ENCODE measurements around the gene WDR27.

GRCh38 chr6:168158666-168159097, 79.7 kb upstream of the FRMD1 start:
- RRBS: 33% methylated on average over 3 of the region's 8 CpGs

DNA sequence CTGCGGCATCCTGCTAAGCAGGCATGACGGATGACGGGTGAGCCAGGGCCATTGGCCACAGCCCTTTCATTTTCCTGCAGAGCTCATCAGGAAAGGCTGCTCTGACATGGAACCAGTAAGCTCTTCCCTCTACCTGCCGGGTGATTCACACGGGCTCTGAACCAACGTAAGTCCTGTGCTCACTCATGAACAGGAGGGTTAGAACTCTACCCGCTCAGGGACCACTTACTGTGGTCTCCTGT, 112.6 kb downstream of the DACT2 start:
- RRBS: no CpG with 5 or more reads among the region's 7 CpGs

GRCh38 chr6:168273730-168274825, 45.5 kb downstream of the DACT2 start:
- RRBS: 55% methylated on average over 3 of the region's 27 CpGs

DNA sequence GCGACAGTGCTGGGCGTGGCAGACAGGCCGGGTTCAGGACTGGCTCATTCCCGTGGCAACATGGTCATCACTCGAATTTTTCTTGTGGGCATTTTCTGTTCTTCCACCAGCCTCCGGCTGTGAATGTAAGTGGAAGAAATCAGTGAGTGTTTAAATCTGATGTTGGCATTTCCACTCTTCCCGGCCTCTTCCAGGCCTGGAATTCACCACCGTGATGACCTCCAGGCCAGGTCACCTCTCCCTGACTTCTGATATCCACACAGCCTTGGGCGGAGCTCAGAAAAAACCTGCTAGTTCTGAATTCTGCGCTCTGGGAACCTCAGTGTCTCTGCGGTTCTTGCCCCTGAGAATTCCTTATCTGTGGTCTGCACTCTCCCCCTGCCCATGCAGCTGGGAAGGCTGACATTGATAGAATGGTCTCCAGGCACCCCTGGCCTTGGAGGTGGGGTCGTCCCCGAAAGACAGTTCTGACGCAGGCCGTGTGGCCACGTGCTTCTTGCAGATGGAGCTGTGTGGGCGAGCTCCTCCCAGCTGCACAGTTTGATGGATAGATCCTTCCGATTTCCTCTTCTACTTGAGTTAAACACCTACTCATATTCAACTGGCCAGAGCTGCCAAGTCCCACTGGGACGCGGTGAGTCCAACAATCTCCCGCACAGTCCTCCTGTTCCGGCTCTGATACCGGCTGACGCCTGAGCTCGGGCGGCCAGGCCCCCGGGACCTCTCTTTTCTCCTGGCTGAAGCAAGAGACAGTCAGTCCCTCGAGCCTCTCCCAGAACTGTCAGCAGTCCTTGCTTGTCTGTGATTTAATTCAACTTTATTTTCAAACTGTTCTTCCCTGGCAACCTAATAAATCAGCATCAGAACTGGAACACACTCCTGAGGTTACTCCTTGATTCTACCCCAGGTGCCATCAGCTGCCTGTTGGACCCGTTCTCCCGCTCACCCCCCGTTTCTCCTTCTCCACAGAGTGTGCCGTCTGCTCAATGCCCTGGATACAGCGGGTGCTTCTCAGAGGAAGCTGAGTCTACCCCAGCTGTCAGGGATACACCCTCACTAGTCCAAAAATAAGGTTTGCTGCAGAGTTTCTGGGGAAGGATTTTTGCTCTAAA, 57.9 kb upstream of the DACT2 start:
- RRBS: 45% methylated on average over 6 of the region's 33 CpGs

DNA sequence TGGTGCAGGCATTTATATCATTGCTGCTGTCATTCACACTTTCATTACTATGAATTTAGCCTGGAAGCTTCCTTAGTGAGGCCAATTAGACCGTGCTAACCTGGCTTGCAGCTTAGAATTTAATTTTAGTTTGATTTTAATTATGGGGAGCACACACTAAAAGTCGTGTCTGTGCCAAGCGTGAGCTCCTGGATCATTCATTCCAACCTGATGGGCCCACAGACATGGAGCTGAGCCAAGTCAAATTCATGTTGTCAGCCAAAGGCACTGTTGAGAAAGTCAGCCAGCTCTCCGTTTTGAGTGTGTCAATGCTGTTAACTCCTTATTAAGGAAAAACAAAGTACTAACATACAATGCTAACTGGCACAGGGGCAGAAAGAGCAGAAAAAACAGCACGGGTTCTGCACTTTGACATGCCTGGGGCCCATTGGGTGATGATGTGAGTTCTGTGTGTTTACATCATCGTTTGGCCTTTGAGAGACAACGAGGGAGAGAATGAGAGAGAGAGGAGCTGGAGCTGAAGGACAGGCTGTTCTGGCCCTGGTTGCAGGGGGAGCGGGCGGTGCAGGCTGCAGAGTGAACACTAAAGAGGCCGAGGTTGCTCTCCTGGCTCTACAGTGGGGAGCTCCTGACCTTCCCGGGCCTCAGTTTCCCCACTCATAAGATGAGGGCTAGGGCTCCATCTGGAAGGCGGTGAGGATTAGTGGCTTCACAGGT, 85.8 kb downstream of the SMOC2 start:
- RRBS: no CpG with 5 or more reads among the region's 12 CpGs

DNA sequence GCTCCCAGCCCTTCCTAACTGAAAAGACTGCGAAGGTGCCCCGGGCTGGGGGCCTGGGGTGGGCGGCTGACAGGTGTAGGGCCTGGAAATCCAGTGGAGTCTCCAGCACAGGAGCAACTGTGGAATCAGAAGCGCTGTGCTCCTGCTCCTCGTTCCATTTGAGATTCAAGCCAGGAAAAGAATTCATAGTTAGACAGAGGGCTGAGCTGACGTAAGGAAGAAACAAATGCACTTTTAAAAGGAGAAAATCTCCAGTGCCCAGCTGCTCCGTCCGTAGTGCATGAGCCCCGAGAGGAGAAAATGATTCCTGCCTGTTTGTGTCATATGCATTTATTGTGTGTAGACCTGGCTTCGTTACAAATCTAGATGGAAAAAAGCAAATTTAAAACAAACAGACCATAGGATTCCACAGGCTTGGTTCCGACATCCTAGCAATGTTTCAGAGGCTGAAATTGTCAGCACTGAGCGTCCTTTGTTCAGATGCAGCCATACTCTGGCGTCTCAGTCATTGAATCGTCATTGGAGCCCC, 197.7 kb downstream of the SMOC2 start:
- RRBS: 29% methylated on average over 2 of the region's 14 CpGs

GRCh38 chr6:168648170-168648636, 207.2 kb downstream of the SMOC2 start:
- RRBS: no CpG with 5 or more reads among the region's 15 CpGs

DNA sequence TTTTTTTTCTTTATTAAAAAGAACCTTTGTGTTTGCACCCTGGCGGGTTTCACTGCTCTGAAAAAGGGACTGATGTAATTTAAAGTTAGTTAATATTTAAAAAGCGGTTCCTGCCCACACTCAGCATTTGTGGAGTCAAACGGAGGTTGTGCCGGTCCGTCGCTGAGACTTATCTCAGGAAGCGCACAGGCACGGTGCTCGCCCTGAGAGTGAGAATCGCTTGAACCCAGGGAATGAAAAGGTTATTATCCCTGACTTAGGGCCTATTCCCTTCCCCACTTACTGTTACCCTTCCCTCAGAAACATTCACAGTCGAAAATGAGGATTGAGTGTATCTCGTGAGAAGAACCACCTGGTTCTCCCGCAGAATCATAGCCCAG, 366.6 kb downstream of the THBS2 start:
- RRBS: no CpG with 5 or more reads among the region's 13 CpGs

DNA sequence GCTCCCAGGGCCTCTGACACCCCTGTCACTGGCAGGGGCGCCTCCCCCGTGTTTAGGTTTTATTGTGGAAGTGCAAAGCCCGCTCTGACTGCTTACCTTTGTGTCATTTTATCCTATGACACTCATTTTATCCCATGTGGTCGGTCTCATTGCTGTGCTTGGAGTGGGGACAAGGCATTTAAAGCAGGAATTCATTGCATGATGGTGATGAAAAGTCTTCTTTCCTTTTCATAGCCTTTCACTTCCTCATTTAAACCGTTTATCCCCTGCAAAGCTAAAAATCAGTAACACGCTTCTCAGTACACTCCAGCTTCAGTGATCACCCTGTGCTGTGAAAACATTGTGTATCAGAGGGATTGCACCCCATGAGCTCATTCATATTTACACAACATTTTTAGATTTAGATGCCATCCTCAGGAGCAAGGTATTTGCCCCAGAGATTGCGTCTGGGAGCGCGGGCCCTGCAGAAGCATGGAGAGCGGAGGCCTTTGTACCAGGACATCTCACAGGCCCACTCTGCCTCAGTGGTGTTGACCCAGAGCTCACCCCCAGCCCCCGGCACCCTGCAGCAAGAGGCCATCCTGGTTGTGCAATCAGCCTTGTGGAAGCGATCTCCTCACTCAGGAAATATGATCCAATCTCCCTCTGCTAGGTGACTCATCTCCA, 38.7 kb upstream of the THBS2 start:
- RRBS: no CpG with 5 or more reads among the region's 12 CpGs

GRCh38 chr6:169371325-169371918, 117.8 kb upstream of the THBS2 start:
- RRBS: no CpG with 5 or more reads among the region's 11 CpGs

DNA sequence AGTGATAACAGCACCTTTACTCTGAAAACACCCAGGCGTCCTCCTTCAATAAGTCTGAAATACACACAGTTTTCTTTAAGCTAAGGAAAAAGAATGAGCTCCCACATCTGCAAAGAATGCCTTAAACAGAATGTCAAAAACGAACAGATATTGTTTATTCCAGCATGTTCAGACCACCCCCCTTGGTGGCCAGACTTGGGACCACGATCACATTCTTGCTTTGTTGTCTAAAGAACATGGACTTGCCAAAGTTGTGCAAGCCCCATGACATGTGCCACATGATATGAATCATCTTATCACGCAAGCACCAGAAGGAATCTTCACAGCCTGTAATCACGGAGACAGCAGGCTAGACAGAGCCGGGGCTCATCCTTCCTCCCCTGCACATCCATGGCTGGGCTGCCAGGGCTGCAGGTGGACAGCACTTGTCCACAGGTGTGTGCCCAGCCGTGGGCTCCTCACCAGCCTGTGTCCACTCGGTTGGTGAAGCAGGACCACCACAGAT, 200.9 kb upstream of the THBS2 start:
- RRBS: no CpG with 5 or more reads among the region's 8 CpGs

- RRBS: no CpG with 5 or more reads among the region's 27 CpGs
Observed at GRCh38 chr6:169701856-169702093, at the start of gene WDR27. WDR27 (minus strand) TSS chr6:169702029.

DNA sequence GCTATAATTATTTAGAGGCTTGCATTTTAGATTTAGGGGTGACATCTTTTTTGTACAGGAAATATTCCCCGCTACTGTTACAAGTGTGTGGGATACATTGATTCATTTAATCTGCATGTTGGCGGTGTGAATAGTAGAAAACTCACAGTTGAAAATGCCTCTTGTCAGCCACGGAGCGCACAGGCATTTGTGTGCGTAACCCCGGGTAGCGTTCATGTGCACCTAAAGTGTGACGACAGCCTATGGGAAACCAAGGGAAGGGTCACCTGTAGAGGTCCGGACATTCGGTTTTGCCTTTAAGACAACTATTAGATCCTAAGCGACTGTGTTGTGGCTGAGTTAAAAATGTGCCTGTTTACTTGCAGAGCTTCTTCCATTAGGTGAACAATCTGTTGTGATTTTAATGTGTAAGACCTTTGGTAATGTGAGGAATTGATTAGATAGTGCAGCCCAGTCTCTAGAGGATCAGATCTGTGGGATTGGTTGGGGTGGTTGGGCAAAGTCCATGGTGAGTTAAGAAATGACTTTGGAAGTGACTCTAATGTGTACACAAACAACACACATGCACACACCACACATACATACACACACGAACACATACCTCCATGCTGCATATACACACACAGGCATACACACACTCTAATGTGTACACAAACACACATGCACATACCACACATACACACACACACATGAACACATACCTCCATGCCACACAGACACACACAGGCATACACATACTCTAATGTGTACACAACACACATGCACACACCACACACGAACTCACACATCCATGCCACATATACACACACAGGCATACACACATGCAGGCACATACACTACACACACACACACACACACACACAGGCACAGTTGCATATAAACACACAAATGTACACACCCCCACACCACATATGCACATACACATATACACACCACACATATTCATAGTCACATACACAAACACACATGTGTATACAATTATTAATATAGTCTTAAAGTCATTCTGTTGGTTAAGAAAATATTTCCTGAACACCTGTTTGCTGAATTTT, 15.8 kb downstream of the ERMARD start:
- RRBS: 97% methylated on average over 4 of the region's 13 CpGs

GRCh38 chr6:169935310-169935573, 183.8 kb downstream of the ERMARD start:
- RRBS: no CpG with 5 or more reads among the region's 9 CpGs

DNA sequence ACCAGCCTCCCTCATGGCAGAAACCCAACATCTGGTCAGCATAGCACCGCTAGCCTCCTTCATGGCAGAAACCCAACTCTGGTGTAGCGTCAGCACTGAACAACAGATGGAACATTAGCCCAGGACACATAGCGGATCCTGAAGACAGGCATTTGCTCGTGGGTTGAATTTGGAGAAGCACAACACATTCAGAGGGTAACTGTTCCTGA, 265.9 kb downstream of the DLL1 start:
- RRBS: no CpG with 5 or more reads among the region's 4 CpGs

- RRBS: no CpG with 5 or more reads among the region's 3 CpGs
Observed at GRCh38 chr6:170037574-170037870, 253.4 kb downstream of the DLL1 start.

DNA sequence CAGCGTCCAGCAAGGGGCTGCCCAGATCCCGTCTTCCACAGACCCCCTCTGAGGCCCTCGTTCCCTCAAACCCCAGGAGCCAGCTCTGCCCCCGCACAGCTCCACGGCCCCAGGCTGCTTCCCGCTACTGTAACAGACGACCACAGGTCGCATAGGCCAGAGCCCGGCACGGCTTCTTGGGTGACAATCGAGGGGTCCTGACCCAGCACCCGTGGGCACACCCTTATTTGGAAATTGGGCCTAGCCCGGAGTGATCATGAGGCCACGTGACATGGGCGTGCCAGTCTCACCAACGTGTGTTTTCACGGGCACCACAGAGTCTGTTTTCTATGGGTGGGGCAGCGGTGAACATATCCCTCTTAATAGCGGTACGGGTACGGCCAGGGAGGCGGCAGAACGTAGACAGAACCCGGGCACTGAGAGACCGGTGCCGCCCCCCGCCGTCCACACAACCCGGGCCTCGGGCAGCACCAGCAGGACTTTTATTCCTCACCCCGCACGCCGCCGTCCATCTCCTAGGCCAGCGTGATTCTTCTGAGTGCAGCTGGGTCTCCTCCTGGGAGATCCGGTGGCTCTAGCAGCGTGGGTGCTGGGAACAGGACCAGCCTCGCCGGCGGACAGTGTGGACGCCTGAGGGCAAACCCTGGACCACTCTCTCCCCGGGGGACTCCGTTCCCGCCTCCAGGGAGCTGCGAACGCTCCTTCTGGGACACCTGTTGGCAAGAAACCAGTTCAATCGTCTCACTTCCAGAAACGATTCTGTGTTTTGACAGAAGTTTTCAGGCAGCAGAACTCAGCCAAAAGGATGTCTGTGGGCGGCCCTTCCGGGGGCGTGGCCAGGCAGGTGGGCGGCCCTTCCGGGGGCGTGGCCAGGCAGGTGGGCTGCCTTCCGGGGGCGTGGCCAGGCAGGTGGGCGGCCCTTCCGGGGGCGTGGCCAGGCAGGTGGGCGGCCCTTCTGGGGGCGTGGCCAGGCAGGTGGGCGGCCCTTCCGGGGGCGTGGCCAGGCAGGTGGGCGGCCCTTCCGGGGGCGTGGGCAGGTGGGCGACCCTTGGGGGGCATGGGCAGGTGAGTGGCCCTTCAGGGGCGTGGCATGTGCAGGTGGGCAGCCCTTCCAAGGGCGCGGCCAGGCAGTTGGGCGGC, 130.9 kb downstream of the DLL1 start:
- RRBS: 88% methylated on average over 13 of the region's 72 CpGs

DNA sequence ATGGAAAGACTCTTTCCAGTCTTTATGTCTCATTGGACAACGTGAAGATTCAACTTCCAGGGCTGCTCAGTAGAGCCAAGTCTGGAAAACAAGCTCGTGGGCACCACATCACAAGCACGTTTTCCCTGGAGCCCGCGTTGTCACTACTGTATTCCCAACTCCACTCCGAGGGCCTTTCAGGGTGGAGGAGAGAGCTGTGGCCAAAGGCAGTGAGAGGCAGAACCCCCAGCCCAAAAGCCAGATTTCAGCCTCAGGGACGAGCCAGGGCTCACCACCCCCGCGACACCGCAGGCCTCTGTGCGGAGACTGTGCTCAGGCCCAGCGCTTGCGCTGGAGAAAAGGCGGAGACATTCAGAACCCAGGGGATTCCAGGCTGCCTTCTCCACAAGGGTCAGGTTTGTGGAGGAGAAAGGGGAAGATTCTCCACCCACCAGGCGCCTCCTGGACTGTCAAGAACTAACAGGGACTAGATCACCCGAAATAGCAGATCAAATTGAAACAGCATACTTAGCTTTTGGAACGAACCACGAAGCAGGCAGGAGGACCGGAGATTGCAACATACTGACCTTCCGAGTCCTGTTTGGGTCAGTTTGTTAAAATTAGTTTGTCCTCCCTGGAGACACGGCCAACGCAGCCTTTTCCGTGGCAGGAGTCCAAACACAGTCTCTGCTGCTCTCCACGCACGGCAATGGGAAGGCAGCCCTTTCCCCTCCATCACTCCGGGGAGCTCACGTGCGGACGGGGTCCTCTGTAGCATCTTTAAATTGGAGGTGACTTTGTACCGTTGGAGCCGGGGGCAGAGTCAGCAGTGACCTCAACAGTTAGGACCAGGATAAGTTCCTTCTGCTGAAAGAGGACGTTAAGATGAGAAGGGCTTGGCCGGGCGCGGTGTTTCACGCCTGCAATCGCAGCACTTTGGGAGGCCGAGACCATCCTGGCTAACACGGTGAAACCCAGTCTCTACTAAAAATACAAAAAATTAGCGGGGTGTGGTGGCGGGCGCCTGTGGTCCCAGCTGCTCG, 14.3 kb downstream of the DLL1 start:
- RRBS: 70% methylated on average over 6 of the region's 43 CpGs

- RRBS: 6% methylated on average over 10 of the region's 58 CpGs
Observed at GRCh38 chr6:170288794-170289505, 1.9 kb downstream of the DLL1 start.

- RRBS: no CpG with 5 or more reads among the region's 4 CpGs
Observed at GRCh38 chr6:170344717-170345304, 38.3 kb downstream of the FAM120B start.